ENCODE measurements around the genes ZBTB5 and EXOSC3.

GRCh38 chr9:36349531-36350417, 50.3 kb downstream of the RNF38 start:
- RAMPAGE, long total RNA = no peak
- RRBS = no CpG with 5 or more reads among the region's 14 CpGs
PRO-cap:
- standard = no peak
- CoPRO, capped RNA only, 2 experiments = no peak in any of the 2 experiments
- CoPRO, capped and uncapped RNA, 2 experiments = no peak in any of the 2 experiments
- CoPRO, uncapped RNA only, 2 experiments = no peak in any of the 2 experiments
CAGE:
- cytosol, long polyA plus RNA = no peak
- long polyA plus RNA = no peak
- nucleolus, long total RNA = no peak
- nucleus, long polyA plus RNA = no peak

DNA sequence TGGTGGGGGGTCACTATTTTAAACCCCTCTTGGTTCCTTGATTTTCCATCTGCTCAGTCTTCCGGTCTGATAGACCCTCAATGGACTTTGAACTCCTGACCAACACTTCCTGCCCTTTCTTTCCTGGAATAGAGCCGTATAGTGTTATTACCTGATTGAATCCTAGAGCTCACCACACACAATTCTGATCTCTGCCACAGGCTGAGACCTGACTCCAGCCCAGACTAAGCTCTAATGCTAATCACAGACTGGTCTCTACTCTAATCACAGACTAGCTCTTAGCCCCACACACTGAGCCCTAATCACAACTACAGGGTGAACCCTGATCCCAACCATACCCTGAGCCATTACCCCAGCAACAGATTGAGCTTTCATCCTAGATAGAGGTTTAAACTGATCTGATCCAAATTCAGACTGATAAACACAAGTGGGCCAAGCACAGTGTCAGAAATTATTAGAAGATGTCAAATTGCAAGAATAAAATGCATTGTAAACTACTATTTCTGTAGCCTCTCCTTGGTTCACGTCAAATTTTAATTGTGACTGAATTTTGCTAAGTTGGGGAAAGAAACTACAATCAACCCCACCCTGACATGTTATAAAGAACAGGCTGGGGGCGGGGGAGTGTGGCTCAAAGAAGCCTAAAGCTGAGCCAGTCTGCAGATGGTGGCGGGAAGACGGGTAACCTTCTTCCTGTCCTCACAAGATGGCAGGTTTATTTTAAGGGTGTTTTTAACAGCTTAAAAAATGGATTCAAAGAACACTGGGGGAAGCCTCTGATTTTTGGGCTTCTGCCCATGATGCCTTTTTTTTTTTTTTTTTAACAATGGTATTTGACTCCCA, 68.8 kb upstream of the MELK start:
- RAMPAGE, long total RNA = no peak
- RRBS = no CpG with 5 or more reads among the region's 6 CpGs
PRO-cap:
- standard = no peak
- CoPRO, capped RNA only, 2 experiments = no peak in any of the 2 experiments
- CoPRO, capped and uncapped RNA, 2 experiments = no peak in any of the 2 experiments
- CoPRO, uncapped RNA only, 2 experiments = no peak in any of the 2 experiments
CAGE:
- cytosol, long polyA plus RNA = no peak
- long polyA plus RNA = no peak
- nucleolus, long total RNA = no peak
- nucleus, long polyA plus RNA = no peak

- RAMPAGE, long total RNA = no peak
- RRBS = no CpG with 5 or more reads among the region's 9 CpGs
PRO-cap:
- standard = no peak
- CoPRO, capped RNA only, 2 experiments = no peak in any of the 2 experiments
- CoPRO, capped and uncapped RNA, 2 experiments = no peak in any of the 2 experiments
- CoPRO, uncapped RNA only, 2 experiments = no peak in any of the 2 experiments
CAGE:
- cytosol, long polyA plus RNA = no peak
- long polyA plus RNA = no peak
- nucleolus, long total RNA = no peak
- nucleus, long polyA plus RNA = no peak
Measured at GRCh38 chr9:36566626-36567415, 5.9 kb upstream of the MELK start.

DNA sequence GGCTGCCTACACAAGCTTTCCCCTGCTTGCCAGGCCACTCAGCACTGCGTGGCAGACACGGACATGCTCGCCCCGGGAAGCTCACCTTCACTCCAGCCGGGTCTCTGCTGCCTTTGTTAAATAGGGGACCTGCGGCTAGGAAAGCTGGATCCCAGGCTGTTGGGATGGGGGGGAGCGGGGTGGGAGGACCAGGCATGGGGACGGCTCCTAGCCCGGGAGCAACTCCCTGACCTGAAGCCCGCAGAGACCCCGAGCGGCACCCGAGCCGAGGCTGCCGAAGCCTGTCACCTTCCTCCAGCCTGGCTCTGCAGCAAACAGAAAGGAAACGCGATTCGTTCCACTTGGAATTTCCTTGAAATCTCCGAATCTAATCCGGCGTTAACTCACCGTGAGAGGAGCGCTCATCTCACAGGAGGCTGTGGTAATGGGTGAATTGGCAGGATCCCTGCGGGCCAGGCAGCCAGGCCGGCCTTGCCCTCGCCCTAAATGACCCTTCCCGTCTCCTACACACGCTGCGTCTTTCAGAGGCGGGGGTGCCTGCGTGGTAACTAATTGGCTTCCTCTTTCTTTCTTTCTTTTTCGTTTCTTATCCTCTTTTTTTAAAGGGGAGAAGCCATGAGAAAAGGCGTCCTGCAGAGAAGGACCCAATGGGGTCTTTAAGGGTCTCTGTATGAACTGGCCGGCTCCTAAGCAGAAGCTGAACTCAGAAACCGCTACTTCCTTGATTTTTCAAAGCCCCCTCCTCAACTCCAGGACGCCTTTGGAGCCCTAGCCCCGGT, 8.6 kb downstream of the PAX5 start:
- RAMPAGE, long total RNA = no peak
- RRBS = 4% methylated on average over 10 of the region's 37 CpGs
PRO-cap:
- standard = no peak
- CoPRO, capped RNA only, 2 experiments = no peak in any of the 2 experiments
- CoPRO, capped and uncapped RNA, 2 experiments = no peak in any of the 2 experiments
- CoPRO, uncapped RNA only, 2 experiments = no peak in any of the 2 experiments
CAGE:
- cytosol, long polyA plus RNA = no peak
- long polyA plus RNA = no peak
- nucleolus, long total RNA = no peak
- nucleus, long polyA plus RNA = no peak

DNA sequence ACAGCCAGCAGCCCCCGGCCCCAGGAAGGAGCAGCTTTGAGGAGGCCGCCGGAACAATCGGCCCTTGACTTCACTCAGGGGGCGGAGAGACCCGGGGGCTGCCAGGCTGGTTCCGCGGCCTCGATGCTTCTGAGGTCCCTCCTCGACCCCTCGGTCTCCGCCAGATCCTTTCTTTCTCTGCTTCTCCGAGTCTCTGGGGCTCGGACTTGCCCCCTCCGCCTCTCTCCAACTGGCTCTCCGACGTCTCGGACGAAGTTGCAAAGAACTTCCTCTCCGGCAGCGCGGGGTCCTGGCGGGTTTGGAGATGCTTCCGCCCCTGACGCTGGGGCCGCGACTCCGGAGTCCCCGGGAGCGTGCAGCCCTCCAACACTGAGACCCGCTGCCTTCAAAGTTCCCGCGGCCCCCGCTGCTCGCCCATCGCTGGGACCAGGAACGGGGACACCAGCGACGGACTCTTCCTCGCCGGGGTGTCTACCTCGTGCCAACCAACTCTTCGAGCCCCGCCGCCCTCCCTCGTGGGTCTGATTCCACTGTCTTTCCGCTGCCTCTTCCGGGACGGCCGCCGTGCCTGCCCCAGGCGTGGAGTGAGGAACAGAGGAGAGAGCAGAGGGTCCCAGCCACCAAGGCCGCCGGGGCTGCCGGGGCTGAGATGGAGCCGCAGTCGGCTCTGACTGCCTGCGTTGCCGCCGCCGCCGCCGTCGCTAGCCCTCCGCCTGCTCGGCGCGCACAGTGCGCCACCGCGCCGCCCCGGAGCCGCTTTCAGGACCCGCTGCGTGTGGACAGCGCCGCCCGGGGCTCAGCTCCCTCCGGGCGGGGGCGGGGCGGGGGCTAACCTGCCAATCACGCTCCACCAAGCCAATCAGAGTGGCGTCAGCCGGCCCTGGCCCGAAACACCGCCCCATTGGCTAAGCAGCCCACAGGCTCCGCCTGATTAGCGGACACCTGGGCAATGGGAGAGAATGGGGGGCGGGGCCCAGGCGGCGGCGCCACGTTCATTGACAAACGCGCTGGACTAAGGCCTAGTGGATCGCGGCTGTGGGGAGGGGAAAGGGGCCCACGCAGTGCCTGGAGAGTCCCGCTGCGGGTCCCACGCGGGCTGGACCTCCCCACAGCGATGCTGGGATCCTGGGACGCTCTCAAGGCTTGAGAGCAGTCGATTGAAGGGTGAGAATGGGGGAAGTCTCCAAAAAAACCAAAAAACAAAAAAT, 6.7 kb downstream of the PAX5 start:
- RAMPAGE, long total RNA = no peak
- RRBS = 22% methylated on average over 34 of the region's 107 CpGs
PRO-cap:
- standard = unidirectional peak, plus-strand start at position 1,001 of the sequence
- CoPRO, capped RNA only, 2 experiments = no peak in any of the 2 experiments
- CoPRO, capped and uncapped RNA, 2 experiments = no peak in any of the 2 experiments
- CoPRO, uncapped RNA only, 2 experiments = no peak in any of the 2 experiments
CAGE:
- cytosol, long polyA plus RNA = no peak
- long polyA plus RNA = no peak
- nucleolus, long total RNA = no peak
- nucleus, long polyA plus RNA = no peak

DNA sequence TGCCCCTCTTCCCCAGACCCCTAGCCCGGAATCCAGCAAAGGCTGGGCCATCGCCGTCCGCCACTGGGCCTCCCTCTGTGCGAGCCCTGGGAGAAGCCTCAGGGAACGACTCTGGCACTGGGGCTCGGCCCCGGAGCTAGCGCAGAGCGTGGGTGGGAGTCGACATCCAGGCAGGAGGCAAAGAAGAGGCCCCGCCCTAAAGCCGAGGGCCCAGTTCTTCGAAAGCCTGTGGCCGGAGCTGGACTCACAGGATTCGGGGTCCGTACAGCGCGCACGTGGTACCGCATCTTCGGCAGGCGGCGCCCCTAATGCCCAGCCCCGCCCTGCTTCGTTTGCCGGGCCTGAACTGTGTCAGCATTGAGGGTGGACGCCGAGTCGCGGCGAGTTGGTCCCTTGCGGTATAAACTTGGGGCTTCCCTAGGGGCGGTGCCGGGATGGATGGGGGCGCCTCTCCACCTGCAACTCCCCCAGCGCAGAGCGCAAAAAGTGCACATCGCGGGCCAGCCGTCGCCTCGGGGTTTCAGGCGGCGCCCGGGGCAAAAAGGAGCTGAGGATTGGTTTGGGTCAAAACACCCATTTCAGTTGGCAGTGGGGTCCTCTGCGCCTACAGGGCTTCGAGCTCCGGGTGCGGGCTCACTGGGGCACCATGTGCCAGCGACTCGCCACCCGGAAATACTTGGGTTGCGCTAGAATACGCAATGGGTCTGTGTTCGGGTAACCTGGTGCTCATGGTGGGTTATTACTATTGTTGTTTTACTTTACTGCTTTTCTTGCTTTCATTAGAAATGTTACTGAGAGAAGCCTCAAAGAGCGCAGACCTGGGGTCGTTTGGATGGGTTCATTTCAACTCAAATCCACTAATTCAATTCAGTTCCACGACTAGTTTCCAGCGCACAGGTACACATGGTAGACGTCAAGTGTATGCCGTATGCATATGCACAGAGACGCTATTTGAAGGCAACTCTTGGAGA, 3.8 kb upstream of the PAX5 start:
- RAMPAGE, long total RNA = no peak
- RRBS = 66% methylated on average over 21 of the region's 63 CpGs
PRO-cap:
- standard = no peak
- CoPRO, capped RNA only, 2 experiments = no peak in any of the 2 experiments
- CoPRO, capped and uncapped RNA, 2 experiments = no peak in any of the 2 experiments
- CoPRO, uncapped RNA only, 2 experiments = no peak in any of the 2 experiments
CAGE:
- cytosol, long polyA plus RNA = no peak
- long polyA plus RNA = no peak
- nucleolus, long total RNA = no peak
- nucleus, long polyA plus RNA = no peak

DNA sequence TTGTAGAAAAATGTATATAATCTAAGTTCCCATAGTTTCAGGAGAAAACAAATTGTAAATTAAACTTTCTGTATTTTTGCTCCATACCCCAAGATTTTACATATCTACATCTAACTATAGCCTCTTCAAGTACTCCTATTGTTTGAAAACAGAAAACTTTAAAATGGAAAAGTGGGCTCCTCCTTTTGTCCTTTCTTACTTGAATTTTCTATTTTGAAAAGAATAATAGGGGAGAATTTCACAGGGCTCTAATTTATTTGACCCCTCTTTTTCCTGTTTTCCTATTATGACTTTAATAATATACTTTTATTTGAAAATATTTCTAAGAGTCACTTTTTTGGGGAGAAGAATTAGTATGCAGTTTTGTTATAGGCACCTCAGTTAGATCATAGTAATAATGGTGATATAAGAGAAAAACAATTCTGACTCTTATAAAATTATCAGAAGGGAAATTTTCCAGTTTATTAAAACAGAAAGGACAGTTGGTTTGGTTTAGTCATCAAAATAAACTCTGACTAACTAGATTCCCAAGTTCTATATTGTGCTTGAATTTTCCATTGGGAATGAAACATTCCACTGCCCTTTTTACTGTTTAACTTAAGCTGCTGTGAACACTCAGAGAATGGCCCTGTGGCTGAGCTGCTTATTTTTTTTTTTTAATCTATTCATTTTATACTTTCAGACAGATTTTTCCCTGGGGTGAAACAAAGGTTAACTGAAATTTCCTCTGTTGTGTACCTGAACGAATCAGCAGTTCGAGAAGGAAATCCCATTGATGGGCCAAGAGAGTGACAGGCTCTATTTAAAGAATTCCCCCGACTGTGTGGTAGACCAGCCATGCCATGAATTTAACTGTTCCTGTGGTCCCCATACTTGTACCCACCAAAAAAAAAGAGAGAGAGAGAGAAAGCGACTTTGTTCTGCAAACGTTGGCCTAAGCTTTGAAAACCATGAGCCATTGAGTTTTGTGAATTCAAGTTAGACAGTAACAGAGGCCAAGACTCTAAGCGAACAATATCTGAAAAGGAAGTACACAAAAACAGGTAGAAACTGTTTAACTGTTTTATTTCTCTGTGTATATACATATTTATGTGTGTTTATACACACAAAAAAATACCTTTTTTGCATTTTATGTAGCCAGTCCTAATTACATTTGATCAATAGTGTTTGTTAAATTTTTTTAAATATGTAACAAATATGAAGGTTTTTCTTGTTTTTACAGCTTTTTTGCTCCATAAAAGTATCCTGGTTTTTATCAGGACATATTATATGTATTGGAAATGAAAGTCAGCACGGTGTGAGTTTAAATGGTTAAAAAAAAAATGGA, 138.7 kb upstream of the GRHPR start:
- RAMPAGE, long total RNA = no peak
- RRBS = no CpG with 5 or more reads among the region's 7 CpGs
PRO-cap:
- standard = no peak
- CoPRO, capped RNA only, 2 experiments = no peak in any of the 2 experiments
- CoPRO, capped and uncapped RNA, 2 experiments = no peak in any of the 2 experiments
- CoPRO, uncapped RNA only, 2 experiments = no peak in any of the 2 experiments
CAGE:
- cytosol, long polyA plus RNA = no peak
- long polyA plus RNA = no peak
- nucleolus, long total RNA = no peak
- nucleus, long polyA plus RNA = no peak

GRCh38 chr9:37302196-37302885, 120.2 kb upstream of the GRHPR start:
- RAMPAGE, long total RNA = no peak
- RRBS = no CpG with 5 or more reads among the region's 3 CpGs
PRO-cap:
- standard = no peak
- CoPRO, capped RNA only, 2 experiments = no peak in any of the 2 experiments
- CoPRO, capped and uncapped RNA, 2 experiments = no peak in any of the 2 experiments
- CoPRO, uncapped RNA only, 2 experiments = no peak in any of the 2 experiments
CAGE:
- cytosol, long polyA plus RNA = no peak
- long polyA plus RNA = no peak
- nucleolus, long total RNA = no peak
- nucleus, long polyA plus RNA = no peak

DNA sequence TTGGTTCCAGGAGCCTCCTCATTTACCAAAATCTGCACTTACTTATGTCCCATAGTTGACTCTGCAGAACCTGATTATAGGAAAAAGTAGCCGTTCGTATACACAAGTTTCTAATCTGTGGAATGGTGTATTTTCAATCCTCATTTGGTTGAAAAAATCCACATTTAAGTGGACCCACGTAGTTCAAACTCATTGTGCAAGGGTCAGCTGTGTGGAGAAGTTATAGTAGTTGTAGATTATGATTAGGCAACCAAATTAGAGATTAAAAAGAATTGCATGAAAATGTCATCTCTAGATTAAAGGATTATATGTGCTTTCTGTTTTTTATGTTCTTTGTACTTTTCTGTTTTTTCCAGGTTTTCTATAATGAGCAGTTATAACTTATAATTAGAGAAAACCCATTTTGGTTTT, 66.9 kb upstream of the GRHPR start:
- RAMPAGE, long total RNA = no peak
- RRBS = no CpG with 5 or more reads among the region's 3 CpGs
PRO-cap:
- standard = no peak
- CoPRO, capped RNA only, 2 experiments = no peak in any of the 2 experiments
- CoPRO, capped and uncapped RNA, 2 experiments = no peak in any of the 2 experiments
- CoPRO, uncapped RNA only, 2 experiments = no peak in any of the 2 experiments
CAGE:
- cytosol, long polyA plus RNA = no peak
- long polyA plus RNA = no peak
- nucleolus, long total RNA = no peak
- nucleus, long polyA plus RNA = no peak

DNA sequence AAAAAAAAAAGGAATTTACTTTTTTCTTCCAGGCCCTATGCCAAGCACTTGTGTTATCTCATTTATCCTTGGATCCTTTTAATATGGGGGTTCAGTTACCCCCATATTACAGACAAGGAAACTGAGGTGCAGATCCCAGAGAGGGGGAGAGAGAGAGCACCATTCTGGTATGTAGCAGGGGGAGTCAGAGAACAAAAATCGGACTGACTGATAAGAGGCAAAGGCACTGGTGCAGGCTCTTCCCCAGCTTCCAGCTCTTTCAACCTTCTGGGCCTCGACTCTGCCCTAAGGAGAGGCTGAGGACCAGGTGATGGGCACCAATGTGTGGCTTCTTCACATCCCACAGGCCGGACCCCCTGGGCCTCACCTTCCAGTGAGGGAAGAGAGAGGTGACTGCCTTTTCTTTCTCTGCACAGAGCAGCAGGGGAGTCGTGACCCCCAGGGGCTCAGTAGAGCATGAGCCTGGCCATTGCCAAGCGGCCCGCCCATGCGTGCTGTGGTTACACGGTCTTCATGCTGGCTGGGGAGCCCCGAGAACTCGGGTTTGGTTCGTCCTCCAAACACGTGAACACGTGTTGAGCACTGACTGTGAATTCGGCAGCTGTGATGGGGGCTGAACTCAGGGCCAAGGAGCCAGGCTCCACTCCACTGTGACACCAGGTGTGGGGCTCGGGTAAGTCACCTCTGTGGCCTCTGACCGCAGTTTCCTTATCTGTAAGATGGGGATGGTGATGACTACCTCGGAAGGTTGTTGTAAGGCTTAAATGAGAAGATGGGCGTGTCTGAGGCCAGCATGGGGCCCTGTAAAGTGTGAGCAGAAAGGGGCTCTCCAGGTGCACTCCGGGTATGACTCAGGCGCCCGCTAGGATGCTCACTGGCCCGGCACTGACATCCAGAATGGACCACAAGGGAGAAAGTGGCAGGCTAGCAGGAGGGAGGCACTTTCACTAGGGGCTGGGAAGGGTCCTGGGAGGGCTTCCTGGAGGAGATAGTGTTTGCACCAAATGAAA, 13.5 kb upstream of the GRHPR start:
- RAMPAGE, long total RNA = no peak
- RRBS = no CpG with 5 or more reads among the region's 22 CpGs
PRO-cap:
- standard = no peak
- CoPRO, capped RNA only, 2 experiments = no peak in any of the 2 experiments
- CoPRO, capped and uncapped RNA, 2 experiments = no peak in any of the 2 experiments
- CoPRO, uncapped RNA only, 2 experiments = no peak in any of the 2 experiments
CAGE:
- cytosol, long polyA plus RNA = no peak
- long polyA plus RNA = no peak
- nucleolus, long total RNA = no peak
- nucleus, long polyA plus RNA = no peak

GRCh38 chr9:37464458-37465495, at the start of gene ZBTB5:
TSS of gene ZBTB5 (minus strand) at chr9:37465450.
- RAMPAGE, long total RNA = no peak
- RRBS = 1% methylated on average over 11 of the region's 69 CpGs
PRO-cap:
- standard = bidirectional peak, plus-strand start at chr9:37465537, minus-strand start at chr9:37465410
- CoPRO, capped RNA only, 2 experiments = peak in 2 of 2 experiments; most common minus-strand start chr9:37465437 (in 2)
- CoPRO, capped and uncapped RNA, 2 experiments = peak in 2 of 2 experiments; most common minus-strand start chr9:37465437 (in 2)
- CoPRO, uncapped RNA only, 2 experiments = peak in 1 of 2 experiments; most common plus-strand start chr9:37464992 (in 1); most common minus-strand start chr9:37464969 (in 1)
CAGE:
- cytosol, long polyA plus RNA = start-site peak on the minus strand at chr9:37465199-37465243, 79 and 54 reads in 2 replicates; start-site peak on the minus strand at chr9:37465307-37465356, 42 and 22 reads in 2 replicates
- long polyA plus RNA = start-site peak on the minus strand at chr9:37465174-37465228, 42 and 57 reads in 2 replicates; start-site peak on the minus strand at chr9:37465303-37465358, 29 and 23 reads in 2 replicates
- nucleolus, long total RNA = no peak
- nucleus, long polyA plus RNA = start-site peak on the minus strand at chr9:37464941-37464984, 30 and 16 reads in 2 replicates; start-site peak on the minus strand at chr9:37465207-37465221, 58 and 41 reads in 2 replicates; start-site peak on the minus strand at chr9:37465304-37465354, 54 and 16 reads in 2 replicates

- RAMPAGE, long total RNA = no peak
- RRBS = no CpG with 5 or more reads among the region's 5 CpGs
PRO-cap:
- standard = no peak
- CoPRO, capped RNA only, 2 experiments = peak in 1 of 2 experiments; most common plus-strand start chr9:37775458 (in 1); most common minus-strand start chr9:37775238 (in 1)
- CoPRO, capped and uncapped RNA, 2 experiments = peak in 1 of 2 experiments; most common plus-strand start chr9:37775458 (in 1); most common minus-strand start chr9:37775359 (in 1)
- CoPRO, uncapped RNA only, 2 experiments = peak in 2 of 2 experiments; most common plus-strand start chr9:37775223 (in 1); most common minus-strand start chr9:37775405 (in 2)
CAGE:
- cytosol, long polyA plus RNA = no peak
- long polyA plus RNA = no peak
- nucleolus, long total RNA = no peak
- nucleus, long polyA plus RNA = no peak
Measured at GRCh38 chr9:37775162-37776507, 9.2 kb downstream of the EXOSC3 start.

GRCh38 chr9:37784391-37785524, at the start of gene EXOSC3:
TSS of gene EXOSC3 (minus strand) at chr9:37785064.
- RAMPAGE, long total RNA = no peak
- RRBS = 2% methylated on average over 38 of the region's 79 CpGs
PRO-cap:
- standard = bidirectional peak, plus-strand start at chr9:37785165, minus-strand start at chr9:37785068
- CoPRO, capped RNA only, 2 experiments = peak in 2 of 2 experiments; most common plus-strand start chr9:37785138 (in 2); most common minus-strand start chr9:37785054 (in 2)
- CoPRO, capped and uncapped RNA, 2 experiments = peak in 2 of 2 experiments; most common plus-strand start chr9:37785138 (in 2); most common minus-strand start chr9:37784782 (in 1)
- CoPRO, uncapped RNA only, 2 experiments = peak in 1 of 2 experiments; most common plus-strand start chr9:37784823 (in 1); most common minus-strand start chr9:37784523 (in 1)
CAGE:
- cytosol, long polyA plus RNA = start-site peak on the minus strand at chr9:37784900-37785073, 3,355 and 3,536 reads in 2 replicates
- long polyA plus RNA = start-site peak on the minus strand at chr9:37784899-37785068, 725 and 2,993 reads in 2 replicates
- nucleolus, long total RNA = no peak
- nucleus, long polyA plus RNA = start-site peak on the minus strand at chr9:37784900-37785061, 462 and 553 reads in 2 replicates

- RAMPAGE, long total RNA = no peak
- RRBS = no CpG with 5 or more reads among the region's 4 CpGs
PRO-cap:
- standard = no peak
- CoPRO, capped RNA only, 2 experiments = no peak in any of the 2 experiments
- CoPRO, capped and uncapped RNA, 2 experiments = no peak in any of the 2 experiments
- CoPRO, uncapped RNA only, 2 experiments = peak in 1 of 2 experiments; most common plus-strand start chr9:37861523 (in 1)
CAGE:
- cytosol, long polyA plus RNA = no peak
- long polyA plus RNA = no peak
- nucleolus, long total RNA = no peak
- nucleus, long polyA plus RNA = no peak
Measured at GRCh38 chr9:37861355-37862094, 42.4 kb downstream of the SLC25A51 start.

DNA sequence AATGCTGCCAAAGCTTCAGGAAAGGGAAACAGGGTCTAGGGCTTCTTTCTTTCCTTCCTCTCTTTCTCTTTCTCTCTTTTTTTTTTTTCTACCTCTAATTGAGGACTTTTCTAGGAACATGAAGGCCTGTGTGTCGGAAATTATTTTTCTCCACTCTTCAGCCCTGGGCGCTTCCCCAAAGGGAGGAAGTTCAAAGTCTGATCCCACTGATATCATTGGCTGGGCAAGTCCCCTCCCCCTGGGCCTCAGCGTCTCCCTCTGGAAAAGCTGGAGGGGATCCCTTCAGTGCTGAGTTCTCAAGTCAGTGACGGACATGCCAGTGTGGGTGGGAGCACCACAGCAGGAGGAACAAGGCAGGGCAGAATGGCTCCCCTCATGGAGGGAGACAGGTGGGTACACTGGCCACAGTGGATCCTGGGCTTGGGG, 24.0 kb upstream of the SLC25A51 start:
- RAMPAGE, long total RNA = no peak
- RRBS = no CpG with 5 or more reads among the region's 4 CpGs
PRO-cap:
- standard = no peak
- CoPRO, capped RNA only, 2 experiments = no peak in any of the 2 experiments
- CoPRO, capped and uncapped RNA, 2 experiments = no peak in any of the 2 experiments
- CoPRO, uncapped RNA only, 2 experiments = no peak in any of the 2 experiments
CAGE:
- cytosol, long polyA plus RNA = no peak
- long polyA plus RNA = no peak
- nucleolus, long total RNA = no peak
- nucleus, long polyA plus RNA = no peak